Measurements from ENCODE around the genes PTH, RRAS2 and PDE3B.

- PRO-cap, result no peak
Observed at GRCh38 chr11:13495793-13496350, at the start of gene PTH. Gene PTH, minus strand, starts transcription at chr11:13495997.

GRCh38 chr11:13669665-13669908, 1.1 kb downstream of the FAR1 start:
- PRO-cap, result no peak

- PRO-cap, result no peak
Observed at GRCh38 chr11:14074993-14075516, 112.5 kb downstream of the SPON1 start.

- PRO-cap, result no peak
Observed at GRCh38 chr11:14078957-14079541, 116.5 kb downstream of the SPON1 start.

DNA sequence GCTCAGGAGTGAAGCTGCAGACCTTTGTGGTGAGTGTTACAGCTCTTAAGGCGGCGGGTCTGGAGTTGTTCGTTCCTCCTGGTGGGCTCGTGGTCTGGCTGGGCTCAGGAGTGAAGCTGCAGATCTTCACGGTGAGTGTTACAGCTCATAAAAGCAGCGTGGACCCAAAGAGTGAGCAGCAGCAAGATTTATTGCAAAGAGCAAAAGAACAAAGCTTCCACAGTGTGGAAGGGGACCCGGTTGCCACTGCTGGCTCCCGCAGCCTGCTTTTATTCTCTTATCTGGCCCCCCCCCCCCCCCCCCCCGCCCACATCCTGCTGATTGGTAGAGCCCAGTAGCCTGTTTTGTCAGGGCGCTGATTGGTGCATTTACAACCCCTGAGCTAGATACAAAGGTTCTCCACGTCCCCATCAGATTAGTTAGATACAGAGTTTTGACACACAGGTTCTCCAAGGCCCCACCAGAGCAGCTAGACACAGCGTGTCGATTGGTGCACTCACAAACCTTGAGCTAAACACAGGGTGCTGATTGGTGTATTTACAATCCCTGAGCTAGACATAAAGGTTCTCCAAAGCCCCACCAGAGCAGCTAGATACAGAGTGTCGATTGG, 128.1 kb downstream of the SPON1 start:
- PRO-cap, result no peak

DNA sequence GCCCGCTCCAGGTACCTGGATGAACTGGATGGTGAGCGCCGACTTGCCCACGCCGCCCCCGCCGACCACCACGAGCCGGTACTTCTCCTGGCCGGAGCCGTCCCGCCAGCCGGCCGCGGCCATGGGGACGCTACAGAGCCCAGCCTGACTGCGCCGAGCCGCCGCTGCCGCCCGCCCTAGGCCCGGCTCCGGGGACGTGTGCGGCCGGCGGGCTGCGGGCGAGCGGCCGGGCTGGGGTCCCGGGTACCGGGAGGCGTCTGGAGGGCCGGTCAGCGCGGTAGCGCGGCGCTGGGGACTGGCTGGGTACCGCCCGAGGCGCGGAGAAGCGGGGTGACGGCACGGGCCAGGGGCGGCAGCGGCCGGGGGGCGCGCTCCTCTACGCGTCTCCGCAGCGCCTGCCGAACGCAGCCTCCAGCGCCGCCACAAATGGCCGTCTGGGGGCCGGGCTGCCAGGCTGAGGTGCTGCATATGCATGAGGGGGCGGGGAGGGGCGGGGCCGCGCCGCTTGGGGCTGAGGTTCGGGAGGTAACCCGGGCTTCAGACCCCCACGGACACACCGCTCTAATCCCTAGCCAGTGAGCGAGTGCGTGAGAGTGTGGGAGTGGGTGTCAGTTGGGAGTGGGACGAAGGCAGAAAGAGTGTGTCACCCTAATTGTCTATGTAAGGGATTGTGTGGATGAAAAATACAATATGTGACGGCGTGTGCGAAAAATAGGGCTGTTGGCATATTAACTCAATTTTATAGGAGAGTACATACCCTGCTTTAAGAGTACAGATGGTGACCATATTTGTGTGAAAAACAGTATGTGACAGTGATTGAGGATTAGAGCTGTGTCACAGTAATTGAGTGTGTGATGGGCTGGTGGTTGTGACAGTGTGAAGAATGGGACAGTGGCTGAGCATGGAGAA, at the start of gene RRAS2:
Gene RRAS2 (minus strand): TSS at position 436 of the 909 bp plus-strand sequence.
- PRO-cap, result unidirectional peak, minus-strand start at position 297 of the sequence; unidirectional peak, minus-strand start at position 325 of the sequence; unidirectional peak, minus-strand start at position 436 of the sequence

DNA sequence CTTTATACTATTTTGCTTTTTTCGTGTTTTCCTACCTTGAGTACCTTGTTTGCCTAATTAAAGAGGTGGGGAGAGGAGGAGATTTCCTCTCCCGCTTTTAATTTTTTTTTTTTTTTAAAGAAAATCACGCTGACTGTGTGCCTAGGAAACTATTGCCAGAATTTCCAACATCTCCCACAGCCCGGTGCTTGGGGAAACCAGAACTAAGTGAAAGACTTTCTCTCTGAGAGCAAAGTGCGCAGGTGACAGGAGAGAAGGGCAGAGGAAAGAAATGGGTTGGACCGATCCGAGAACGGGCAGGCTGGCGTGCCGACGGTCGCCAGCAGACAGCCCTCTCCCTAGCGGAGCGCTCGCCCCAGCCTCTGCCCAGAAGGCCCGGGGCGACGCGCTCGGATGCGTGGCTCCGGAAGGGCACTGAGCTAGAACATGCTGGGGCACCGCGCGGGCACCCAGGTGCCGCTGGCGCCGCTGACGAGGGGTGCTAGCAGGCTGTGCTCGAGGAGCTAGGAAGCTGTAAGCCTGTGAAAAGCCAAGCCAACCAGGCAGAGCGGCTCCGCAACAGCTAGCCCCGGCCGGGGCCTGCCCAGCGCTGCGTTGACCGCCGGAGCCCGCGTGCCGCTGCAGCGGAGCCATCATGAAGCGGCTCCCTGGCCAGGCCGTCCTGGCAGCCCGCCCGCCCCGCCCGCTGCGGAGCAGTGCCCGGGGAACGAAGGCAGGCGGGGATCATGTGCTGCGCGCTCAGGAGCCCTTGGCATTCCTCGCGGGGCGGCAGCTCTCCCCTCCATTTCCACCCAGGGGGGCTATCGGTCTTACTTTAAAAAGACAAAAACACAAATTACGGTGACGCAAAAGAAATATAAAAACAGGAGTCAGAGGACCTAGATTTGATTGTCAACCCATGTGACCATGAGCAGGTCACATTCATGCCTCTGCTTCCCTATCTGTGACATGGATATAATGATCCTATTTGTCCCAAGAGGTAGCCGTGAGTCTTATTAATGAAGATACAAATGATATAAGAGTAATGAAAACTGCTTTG, 22.1 kb upstream of the RRAS2 start:
- PRO-cap, result unidirectional peak, plus-strand start at position 289 of the sequence; bidirectional peak, plus-strand start at position 369 of the sequence, minus-strand start at position 328 of the sequence; unidirectional peak, minus-strand start at position 663 of the sequence

GRCh38 chr11:14480711-14481194, 18.9 kb downstream of the COPB1 start:
- PRO-cap, result no peak

- PRO-cap, result bidirectional peak, plus-strand start at chr11:14643804, minus-strand start at chr11:14643622
Observed at GRCh38 chr11:14643479-14643914, at the start of gene PDE3B. Gene PDE3B, plus strand, starts transcription at chr11:14643804.

GRCh38 chr11:14644532-14645266, 1.1 kb downstream of the PDE3B start:
- PRO-cap, result bidirectional peak, plus-strand start at chr11:14644728, minus-strand start at chr11:14644737; bidirectional peak, plus-strand start at chr11:14644926, minus-strand start at chr11:14644763

GRCh38 chr11:14690473-14690986, 46.9 kb downstream of the PDE3B start:
- PRO-cap, result no peak

- PRO-cap, result no peak
Observed at GRCh38 chr11:14975191-14975738, 3.1 kb upstream of the CALCA start.

DNA sequence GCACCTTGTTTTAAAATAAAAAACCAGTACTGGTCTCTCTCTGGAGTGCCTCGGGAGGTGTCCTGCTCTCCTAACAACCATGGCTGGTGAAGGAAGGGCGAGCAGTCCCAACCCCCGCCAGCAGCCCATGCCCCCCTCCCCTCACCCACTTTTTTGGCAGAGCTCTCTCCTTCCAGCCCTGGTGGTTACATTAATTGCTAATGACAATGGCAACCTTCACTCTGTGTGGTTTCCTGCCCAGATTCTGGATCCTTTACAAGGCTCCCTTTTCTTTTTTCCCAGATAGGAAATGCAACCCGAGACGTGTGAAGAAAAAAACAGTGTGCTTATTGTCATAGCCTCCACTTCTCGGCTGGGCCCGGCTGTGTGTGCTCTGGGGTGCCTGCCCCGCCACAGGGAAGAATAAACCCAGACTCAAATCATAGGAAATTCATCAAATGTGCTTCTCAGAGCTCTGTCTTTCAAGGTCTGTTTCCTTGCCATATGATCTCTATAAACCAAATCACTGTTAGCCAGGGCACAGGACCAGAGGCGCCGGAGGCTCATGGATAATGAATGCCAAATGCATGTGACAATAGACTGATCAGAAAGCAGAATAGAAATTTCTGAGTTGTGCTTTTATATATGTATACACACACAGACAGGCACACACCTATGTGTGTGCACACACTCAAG, 512.9 kb downstream of the SOX6 start:
- PRO-cap, result no peak

DNA sequence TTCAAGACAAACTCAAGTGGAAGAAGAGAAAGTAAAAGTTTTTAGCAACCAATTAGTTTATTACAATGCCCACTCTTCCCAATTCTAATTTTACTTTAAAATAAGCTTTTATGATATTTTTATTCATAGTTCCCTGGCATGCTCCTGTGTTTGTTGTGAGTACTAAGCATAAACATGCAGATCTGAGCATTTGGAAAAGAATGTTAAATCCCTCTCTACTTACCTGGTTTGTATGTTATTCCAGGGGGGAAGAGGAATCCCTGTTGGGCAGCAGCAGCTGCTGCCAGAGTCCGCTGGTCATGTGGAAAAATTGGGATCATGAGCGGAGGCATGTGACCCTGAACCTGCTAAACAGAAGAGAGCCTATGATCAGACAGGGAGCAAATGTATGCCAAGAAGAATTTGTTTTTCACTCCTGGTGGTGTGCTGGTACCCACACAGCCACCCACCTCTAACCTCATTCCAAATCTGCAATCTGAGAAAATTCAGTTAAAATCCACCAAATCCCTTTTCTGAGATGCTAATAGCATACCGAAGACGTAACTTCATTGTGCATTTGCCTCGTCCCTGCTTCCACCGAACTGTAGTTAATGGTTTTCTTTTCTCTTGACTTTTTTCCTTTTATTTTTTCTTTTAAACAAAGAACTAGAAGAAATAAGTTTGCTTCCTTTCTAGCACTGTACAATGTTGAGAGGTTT, 244.6 kb downstream of the SOX6 start:
- PRO-cap, result no peak

DNA sequence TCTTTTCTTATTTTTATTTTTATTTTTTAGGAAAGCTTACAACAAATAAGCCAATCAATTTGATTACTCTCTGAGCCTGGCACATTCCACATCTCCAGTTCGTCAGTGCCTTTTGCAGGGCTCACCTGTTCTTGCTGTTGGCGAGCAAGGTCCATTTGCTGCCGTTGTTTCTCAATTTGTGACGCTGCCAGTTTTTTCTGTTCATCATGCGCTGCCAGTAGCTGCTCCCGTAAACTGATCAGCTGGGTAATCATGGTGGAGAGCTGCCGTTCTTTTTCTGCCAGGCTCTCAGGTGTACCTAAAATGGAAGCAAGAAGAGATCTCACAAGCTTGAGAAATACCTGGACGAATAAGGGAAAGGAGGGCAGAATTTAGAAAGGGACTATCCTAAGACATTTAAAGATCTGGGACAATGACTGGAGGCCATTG, 169.7 kb downstream of the SOX6 start:
- PRO-cap, result bidirectional peak, plus-strand start at position 241 of the sequence, minus-strand start at position 164 of the sequence

DNA sequence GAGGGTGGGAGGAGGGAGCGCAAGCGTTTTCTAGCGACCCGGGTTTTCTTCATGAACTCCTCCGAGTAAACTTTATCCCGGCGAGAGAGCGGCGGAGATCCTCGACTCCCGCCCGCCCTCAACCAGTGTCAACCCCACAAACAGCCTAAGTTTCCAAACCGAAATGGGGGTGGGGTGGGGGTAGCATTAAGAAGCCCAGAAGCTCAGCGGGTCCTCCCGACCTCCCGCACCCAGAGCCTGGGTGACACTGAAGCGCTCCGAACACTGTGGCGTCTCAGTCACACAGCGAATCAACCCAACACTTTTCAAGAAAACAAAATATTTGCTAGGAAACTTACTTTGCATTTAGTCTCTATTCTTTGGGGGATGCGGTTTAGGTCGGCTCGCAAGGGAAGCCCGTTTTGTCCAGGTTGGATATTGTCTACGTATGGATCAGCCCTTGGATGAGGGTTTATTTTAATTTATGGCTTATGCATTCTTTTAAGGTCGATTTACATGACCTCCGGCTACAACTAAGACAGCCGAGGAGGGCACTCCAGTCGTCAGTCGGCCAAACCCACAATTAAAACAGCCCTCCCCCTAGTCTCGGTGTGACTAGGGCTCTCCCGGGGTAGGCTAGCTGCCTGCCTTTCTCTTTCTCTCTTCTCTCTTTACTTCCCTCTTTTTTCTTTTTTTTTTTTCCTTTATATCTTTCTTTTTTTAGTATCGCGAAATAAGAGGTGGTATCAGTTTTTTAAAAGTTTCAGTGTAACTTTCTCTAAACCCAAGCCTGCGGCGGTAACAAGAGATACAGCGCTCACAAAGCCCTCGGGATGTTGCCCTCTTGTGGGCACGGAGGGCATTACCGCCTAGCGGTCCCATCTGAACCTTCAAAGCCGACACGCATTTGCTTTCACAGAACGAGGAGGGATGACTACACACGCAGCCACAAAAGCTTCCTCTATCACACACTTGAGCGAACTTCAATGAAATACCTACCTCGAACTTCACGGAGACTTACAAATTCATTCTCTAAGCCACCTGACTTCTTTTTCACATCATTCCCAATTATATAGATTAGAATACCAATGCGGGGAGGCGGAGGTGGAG, 132.5 kb upstream of the C11orf58 start:
- PRO-cap, result bidirectional peak, plus-strand start at position 538 of the sequence, minus-strand start at position 249 of the sequence; unidirectional peak, plus-strand start at position 897 of the sequence

- PRO-cap, result no peak
Observed at GRCh38 chr11:16612066-16612434, 126.4 kb upstream of the C11orf58 start.

DNA sequence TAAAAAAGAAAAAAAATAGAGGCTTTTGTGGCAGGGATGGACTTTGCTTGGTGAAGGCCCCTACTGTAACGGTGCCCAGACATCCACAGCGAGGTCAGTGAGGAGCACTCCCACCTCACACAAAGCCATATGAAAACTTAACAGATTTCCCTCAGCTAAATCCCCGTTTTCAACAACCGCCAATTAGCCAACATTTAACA, 641 bp upstream of the C11orf58 start:
- PRO-cap, result no peak

DNA sequence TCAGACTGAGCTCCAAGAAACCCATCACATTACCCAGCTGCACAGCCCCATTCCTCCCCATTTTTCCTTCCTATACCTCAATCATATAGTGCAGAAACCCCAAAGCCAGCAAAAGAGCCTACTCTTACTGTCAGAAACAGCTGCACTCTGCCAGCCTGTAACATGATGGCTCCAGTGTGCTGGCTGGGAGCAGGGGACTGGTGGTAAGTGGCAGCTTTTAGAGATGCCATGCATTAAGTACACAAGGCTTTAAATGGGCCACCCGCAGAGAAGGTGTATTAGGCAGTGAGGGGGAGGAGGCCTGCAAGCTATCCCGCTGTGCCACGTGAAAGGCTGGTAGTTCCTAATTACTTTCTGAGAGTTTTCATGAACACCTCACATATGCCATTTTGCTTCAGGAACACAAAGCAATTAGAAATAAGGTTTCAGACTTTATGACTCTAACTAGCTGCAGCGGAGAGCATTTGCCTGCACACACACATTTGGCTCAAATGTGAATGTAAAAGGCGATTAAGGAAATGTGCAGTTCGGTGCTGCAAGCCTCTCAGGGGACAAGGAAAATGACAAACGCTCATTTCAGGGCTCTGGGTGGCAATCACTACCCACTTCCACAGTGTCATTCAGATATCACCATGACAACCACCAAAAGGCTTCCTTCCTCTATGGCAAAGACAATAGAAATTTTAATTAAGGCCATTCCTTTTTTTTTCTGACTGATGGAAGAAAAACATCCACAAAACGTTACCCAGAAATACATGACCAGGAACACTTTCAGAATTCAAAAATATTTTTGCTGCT, 116.7 kb downstream of the PLEKHA7 start:
- PRO-cap, result no peak

- PRO-cap, result no peak
Observed at GRCh38 chr11:16956321-16957081, 57.7 kb downstream of the PLEKHA7 start.

Data from gallbladder (tissue), 1 donor.